Ileum (tissue), 1 donor: Measurements from ENCODE around the gene ST6GALNAC2.

DNA sequence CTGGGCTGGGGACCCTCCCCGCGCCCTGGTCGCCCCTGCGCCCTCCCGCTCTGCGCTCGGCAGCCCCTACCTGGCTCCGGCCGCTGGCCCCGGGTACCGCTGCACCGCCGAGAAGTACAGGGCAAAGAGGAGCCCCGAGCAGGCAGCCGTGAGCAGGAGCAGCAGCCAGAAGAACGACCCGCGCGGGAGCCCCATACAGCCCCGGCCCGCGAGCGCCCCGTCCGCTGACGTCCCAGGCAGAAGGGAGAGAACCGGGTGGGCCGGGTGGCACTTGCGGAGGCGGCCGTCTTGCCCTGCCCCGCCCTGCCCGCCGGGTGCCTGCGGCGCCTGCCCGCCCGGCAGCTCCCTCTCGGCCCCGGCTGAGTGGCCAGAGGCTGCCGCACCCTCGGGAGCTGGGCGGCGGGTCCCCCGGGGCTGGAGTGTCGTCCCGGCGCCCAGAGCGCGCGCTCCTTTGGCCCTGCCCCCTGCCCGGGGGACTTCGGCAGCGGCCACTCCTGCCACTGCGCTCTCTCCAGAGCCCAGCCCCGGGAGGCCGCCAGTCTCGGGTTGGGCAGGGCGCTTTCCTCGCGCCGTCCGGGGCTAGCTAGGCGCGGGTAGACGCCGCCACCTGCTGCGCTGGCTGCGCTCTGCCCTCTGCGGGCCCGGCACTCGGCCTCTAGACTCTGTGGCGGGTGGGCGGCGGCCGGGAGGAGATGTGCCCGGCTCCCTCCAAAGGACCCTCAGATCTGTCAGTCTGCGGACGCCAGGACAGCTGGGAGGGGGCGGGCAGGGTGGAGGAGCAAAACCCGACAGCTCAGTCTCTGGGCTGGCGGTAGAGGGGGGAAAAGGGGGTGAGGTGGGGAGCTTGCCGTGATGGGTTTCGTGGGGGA lies at the start of gene ST6GALNAC2:
Gene ST6GALNAC2 (minus strand): TSS at position 247 of the 869 bp plus-strand sequence.
- PRO-cap, result unidirectional peak, minus-strand start at position 361 of the sequence

GRCh38 chr17:76670520-76671862 lies 27.4 kb upstream of the ST6GALNAC1 start:
- PRO-cap, result bidirectional peak, plus-strand start at chr17:76671985, minus-strand start at chr17:76671645

- PRO-cap, result no peak
These were observed 228 bp downstream of the METTL23 start for GRCh38 chr17:76726994-76727140.

- PRO-cap, result no peak
These were observed 2.4 kb downstream of the MFSD11 start for GRCh38 chr17:76740248-76740787.

DNA sequence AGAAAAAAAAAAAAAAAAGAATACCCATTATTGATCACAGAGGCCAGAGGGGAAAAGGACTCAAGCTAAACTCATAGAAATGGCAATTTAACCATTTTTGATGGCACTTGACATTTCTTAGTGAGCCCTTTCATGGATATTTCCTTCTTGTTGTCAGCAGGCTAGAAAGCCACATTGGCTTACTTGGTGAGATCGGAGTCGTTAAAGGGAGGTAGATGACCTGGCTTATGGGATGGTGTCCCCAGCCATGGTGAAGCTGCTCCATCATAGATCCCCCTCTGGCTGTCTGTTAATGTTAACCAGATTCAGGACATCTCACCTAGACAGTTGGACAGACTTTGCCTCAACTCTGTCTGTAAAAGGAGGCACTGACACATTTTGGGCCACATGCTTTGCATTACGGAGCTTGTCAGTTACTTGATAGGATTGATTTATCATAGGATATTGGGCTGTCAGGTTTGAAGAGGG lies 19.0 kb downstream of the MFSD11 start:
- PRO-cap, result no peak

DNA sequence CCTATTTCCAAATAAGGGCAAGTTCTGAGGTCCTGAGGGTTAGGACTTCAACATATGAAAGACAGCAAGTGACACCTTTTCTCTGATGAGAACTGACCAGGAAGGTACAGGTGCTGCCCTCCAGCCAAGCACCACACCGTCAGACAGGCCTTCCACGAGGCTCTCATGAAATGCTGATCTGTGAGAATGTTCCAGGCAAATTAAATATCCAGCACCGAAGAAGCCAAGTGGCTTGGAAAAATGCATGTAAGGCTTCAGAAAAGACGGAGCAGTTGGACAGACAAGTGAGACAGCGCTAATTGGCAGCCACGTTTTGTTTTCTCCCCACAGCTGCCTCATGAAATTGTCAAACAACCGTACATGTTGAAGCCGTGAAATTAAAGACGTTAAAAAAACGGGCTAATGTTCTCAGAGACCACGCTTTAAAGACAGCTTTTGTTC lies 70.5 kb upstream of the SEC14L1 start:
- PRO-cap, result no peak

- PRO-cap, result bidirectional peak, plus-strand start at chr17:77088666, minus-strand start at chr17:77088596
These were observed 52.0 kb upstream of the SEC14L1 start for GRCh38 chr17:77088342-77089696.

GRCh38 chr17:77103580-77104220 lies 37.1 kb upstream of the SEC14L1 start:
- PRO-cap, result unidirectional peak, minus-strand start at chr17:77103880

DNA sequence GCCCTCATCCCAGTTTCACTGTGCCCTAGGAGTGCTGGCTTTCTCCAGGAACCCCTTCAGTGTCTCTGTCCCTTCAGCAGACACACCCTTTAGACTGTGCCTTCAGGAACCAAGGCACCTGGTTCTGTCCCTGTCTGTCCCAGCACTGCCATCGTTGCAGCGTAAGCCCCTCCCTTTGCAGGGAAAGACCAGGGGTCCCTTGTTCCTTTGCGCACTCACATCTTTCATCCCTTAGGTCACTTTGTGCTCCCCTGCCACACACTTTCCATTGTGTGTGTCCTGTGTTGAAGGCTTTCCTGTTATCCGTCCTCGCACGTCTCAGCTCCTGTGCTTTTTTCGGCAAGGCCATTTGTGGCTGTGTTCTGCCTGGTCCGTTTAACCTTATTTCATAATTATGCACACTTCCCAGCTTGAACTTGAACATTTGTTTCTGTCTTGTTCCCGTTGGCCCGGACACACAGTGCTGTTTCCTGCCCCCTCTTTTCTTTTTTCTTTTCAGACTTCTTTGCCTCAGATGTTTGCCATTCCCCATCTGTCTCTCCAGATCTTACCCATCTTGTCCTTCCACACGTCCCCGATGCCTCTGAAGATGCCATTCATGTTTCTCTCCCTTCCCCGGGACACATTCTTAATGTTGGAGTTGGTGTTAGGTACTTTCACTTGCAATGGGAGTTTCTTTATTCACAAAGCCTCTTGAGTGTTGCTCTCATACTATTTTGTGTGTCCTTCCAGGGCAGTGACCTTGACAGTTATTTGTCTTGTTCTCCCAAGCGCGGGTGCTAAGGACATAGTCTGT lies 8.0 kb downstream of the SEC14L1 start:
- PRO-cap, result no peak

GRCh38 chr17:77200711-77201088 lies 59.9 kb downstream of the SEC14L1 start:
- PRO-cap, result no peak

- PRO-cap, result no peak
These were observed 68.5 kb downstream of the SEC14L1 start for GRCh38 chr17:77209073-77209850.

- PRO-cap, result bidirectional peak, plus-strand start at chr17:77287958, minus-strand start at chr17:77287629
These were observed 6.3 kb downstream of the SEPTIN9 start for GRCh38 chr17:77287538-77288121.

- PRO-cap, result bidirectional peak, plus-strand start at chr17:77307151, minus-strand start at chr17:77307025
These were observed 25.6 kb downstream of the SEPTIN9 start for GRCh38 chr17:77306655-77307491.

DNA sequence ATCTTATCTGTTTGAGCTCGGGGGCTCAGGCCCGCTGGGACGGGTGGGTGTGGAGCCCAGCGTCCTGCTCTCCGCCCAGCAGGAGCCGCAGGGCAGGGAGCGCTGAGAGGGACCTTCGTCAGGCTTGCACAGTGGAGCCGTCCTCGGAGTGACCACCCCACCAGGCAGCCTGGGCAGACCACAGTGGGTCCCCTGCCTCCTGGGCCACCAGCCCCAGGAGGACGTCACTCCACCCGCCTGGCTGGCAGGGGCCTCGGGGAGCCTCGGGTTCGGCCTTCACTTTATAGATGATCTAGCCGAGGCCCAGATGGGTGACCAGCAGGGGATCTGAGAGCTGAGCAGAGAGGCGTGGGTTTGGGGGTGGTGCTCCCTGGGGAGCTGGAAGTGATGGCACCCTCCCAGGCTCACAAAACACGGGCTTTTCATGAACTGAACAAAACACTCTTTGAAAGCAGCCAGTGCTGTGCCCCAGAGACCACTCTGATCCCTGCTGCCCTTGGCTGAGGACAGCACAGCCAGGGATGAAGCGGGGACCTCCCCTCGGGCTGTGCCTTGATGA lies 40.6 kb downstream of the SEPTIN9 start:
- PRO-cap, result no peak

DNA sequence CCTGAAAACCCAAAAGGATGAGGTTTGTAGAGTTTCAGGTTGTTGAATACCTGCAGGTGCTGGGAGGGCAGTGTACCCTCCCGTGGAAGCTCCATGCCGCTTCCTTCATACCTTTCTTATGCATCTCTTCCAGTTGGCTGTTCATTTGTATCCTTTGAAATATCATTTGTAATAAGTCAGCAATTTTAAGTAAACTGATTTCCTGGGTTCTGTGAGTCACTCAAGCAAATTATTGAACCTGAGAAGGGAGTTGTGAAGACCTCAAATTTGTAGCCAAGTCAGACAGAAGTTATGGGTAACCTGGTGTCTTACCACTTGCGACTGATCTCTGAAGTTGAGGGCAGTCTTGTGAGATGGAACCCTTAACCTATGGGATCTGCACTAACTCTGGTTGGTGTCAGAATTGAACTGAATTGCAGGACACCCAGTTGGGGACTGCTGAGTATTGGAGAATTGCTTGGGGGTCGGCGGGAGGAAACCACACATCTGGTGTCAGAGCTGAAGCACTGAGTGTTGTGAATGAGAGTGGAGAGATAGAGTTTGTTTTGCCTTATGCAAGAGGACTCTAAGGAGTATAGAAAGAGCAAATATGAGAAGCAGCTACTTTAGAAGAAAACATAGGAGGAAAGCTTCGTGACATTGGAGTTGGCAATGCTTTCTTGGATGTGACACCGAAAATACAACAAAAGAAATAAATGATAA lies 62.2 kb downstream of the SEPTIN9 start:
- PRO-cap, result no peak

DNA sequence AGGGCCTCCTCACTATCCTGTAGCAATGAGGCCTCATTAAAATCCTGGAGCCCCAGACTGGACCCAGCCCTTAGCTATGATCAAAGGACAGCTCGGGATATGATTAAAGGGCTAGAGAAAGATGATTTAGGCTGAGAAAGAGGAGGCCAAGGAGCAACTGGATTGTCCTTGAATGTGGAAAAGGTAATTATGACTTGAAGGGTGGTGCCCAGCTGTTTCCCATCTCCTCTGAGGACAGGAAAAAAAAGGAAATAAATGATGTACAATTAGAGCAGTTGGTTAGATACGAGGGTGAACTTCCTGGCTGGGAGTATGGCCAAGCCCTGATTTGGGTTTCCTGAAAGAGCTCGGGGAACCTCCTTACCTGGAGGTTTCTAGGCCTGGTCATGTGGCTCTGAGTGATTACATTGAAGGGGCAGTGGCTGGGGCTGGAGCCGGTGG lies 89.5 kb downstream of the SEPTIN9 start:
- PRO-cap, result no peak

GRCh38 chr17:77371578-77371894 lies 90.2 kb downstream of the SEPTIN9 start:
- PRO-cap, result no peak

GRCh38 chr17:77373719-77374817 lies 92.8 kb downstream of the SEPTIN9 start:
- PRO-cap, result bidirectional peak, plus-strand start at chr17:77374436, minus-strand start at chr17:77374429; bidirectional peak, plus-strand start at chr17:77374576, minus-strand start at chr17:77374477

DNA sequence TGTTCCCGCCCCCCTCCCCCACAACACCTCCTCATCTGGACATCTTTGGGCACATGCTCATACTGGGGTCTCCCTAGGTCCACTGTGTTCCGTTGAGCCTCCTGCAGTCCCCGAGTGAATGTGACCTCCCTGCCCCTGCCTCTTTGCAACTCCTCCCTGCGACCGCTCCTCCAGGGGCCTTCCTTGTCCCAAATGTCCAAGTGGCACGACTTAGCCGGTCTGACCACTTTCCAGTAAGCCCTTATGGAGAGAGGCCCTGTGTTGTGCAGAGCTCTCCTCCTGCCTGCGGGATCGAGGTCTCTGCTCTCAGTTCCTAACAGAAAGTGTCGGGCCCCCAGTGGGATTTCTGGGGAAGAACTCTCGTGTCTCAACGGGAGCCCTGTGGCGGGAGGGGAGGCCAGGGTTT lies 93.7 kb downstream of the SEPTIN9 start:
- PRO-cap, result no peak

DNA sequence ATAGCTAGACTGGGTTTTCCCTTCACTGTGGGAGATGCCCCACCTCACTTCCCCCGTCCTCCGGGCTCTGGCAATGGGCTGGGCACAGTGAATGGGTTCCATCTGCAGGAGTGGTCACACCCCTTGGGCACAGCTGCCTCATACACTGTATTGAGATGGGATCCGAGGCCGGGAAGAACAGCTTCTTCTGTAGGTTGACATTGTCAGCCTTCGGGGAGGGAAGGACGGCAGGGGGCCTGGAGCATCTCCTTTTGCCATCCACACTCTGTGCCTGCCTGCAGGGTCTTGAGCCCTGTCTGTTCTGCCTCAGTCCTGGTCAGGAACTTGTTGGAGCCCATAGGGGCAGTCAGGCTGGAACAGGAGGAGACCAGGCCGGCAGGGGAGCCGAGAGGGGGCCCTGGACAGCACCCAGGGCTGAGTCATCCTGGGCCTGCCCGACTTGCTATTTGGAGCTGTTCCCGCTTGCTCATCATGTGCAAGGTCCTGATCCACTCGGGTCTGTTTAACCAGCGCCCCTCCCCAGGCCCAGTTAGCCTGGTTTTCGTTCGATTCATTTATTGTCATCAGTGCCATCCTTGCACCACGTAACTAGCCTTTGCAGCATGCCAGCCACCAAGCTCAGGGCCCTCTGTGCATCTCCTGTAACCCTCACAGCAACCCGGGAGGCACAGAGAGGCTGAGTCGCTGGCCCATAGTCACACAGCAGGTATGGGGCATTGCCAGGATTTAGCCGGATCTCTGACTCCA lies 146.3 kb downstream of the SEPTIN9 start:
- PRO-cap, result no peak